A549 (cell line): ENCODE measurements around the gene TUBB6.

DNA sequence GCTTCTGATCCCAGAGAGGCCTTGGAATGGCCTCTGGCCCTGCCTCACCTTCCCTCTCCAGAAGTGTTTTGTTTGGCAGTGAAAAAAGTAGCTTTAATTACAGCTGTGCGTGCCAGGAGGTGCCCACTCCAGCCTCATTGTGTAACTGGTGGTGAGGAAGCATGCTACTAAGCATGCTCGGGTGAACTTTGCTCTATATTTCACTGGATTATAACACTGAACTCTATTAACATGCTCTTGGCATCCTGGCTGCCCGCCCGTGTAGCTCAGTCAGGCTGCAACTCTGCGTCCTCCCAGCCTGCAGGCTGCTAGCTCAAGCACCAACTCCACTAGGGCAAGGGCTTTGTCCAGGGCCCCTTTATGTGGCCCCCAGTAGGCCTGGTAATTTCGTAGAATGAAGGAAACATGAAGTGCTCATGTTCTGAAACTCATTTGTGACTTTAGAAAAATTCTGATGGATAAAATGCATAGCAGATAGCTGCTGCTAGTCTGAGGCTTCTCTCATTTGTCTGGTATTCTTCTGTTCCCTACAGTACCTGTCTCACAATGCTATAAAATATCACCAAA lies 34.4 kb downstream of the IMPA2 start:
- PRO-cap = no peak
CAGE:
- cytosol, long polyA plus RNA = no peak
- long polyA plus RNA = no peak
- nucleus, long polyA plus RNA = no peak

GRCh38 chr18:12288685-12289242 lies 19.3 kb upstream of the TUBB6 start:
- PRO-cap = no peak
CAGE:
- cytosol, long polyA plus RNA = no peak
- long polyA plus RNA = no peak
- nucleus, long polyA plus RNA = no peak

DNA sequence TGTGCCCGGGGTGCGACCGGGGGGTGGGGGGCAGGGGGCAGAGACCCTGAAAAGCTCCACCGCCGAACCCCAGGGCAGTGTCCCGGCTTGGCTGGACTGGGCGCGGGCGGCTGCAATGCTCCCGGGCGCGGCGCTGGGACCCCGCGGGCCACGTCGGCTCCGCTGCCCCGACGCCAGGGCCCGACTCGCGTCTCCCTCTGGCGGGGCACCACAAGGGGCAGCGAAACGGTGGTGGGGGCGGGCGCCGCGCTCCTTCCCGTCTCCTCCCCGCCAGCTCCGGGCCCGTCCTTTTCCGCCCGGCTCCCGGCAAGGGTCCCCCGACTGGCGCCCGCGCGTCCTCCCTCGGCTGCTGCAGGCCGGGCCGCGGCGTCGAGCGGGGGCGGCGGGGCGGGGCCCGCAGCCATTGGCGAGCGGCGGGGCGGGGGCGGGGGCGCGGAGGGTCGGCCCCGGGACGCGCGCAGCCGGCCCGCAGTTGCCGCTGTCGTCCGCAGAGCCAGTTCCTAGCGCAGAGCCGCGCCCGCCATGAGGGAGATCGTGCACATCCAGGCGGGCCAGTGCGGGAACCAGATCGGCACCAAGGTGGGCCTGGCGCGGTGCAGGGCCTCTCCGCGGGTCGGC lies at the start of gene TUBB6:
TUBB6 (plus strand) TSS at position 471 of the 618 bp plus-strand sequence.
- PRO-cap = no peak
CAGE:
- cytosol, long polyA plus RNA = start-site peak on the plus strand centred at position 489 of the sequence, 42 bp wide, 245 and 404 reads in 2 replicates
- long polyA plus RNA = no peak
- nucleus, long polyA plus RNA = start-site peak on the plus strand centred at position 490 of the sequence, 39 bp wide, 22 and 330 reads in 2 replicates

DNA sequence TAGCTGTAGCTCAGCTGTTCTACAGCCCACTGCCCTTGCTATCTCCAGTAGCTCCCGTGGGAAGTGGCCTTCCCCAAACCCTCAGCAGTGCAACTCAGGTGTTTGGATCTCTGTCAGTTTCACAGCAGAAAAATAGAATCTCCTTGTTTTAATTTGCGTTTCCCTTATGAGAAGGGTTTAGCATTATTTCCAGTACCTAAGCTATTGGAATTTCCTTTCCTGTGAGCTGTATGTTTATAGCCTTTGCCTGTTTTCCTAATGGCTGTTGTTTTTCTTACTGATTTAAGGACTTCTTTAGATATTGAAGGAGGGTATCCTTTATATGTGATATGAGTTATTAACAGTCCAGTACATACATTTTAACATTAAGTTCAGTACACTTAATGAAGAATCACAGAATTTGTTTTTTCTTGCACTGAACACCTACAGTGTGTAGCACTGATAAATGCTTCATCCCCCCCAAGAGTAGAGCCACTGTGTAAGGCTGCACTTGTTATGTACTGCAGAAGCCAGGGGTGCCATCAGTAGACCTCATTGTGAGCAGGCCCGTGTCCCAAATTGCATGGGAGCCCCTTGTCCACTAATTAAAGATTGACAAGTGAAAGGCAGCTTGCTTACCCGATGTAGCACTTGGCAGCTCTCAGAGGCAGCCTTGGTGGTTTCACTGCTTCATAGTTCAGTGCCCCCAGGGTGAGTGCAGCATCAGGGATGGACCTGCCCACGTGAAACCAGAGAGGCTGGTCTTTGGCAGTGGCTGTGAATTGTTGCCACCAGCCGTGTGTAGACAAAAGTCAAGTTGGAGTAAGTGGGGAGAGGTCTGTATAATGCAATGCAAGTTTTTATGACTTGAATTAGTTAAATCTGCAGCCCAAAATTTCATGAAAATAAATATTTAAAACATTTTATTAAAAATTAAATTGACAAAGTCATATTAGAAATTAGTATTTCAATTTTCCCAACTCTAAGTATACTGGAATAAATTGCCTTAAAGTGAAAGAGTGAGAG lies 13.1 kb downstream of the TUBB6 start:
- PRO-cap = no peak
CAGE:
- cytosol, long polyA plus RNA = no peak
- long polyA plus RNA = no peak
- nucleus, long polyA plus RNA = no peak

GRCh38 chr18:12377368-12378371 lies 643 bp upstream of the AFG3L2 start:
- PRO-cap = bidirectional peak, plus-strand start at chr18:12377636, minus-strand start at chr18:12377209
CAGE:
- cytosol, long polyA plus RNA = no peak
- long polyA plus RNA = no peak
- nucleus, long polyA plus RNA = no peak

- PRO-cap = no peak
CAGE:
- cytosol, long polyA plus RNA = no peak
- long polyA plus RNA = no peak
- nucleus, long polyA plus RNA = no peak
Measured at GRCh38 chr18:12420663-12421625, 13.2 kb downstream of the PRELID3A start.

- PRO-cap = no peak
CAGE:
- cytosol, long polyA plus RNA = no peak
- long polyA plus RNA = no peak
- nucleus, long polyA plus RNA = no peak
Measured at GRCh38 chr18:12546414-12547127, 111.3 kb downstream of the SPIRE1 start.

- PRO-cap = no peak
CAGE:
- cytosol, long polyA plus RNA = no peak
- long polyA plus RNA = no peak
- nucleus, long polyA plus RNA = no peak
Measured at GRCh38 chr18:12678947-12679530, 21.1 kb upstream of the SPIRE1 start.

- PRO-cap = no peak
CAGE:
- cytosol, long polyA plus RNA = no peak
- long polyA plus RNA = no peak
- nucleus, long polyA plus RNA = no peak
Measured at GRCh38 chr18:12880479-12881061, 3.5 kb downstream of the PTPN2 start.

DNA sequence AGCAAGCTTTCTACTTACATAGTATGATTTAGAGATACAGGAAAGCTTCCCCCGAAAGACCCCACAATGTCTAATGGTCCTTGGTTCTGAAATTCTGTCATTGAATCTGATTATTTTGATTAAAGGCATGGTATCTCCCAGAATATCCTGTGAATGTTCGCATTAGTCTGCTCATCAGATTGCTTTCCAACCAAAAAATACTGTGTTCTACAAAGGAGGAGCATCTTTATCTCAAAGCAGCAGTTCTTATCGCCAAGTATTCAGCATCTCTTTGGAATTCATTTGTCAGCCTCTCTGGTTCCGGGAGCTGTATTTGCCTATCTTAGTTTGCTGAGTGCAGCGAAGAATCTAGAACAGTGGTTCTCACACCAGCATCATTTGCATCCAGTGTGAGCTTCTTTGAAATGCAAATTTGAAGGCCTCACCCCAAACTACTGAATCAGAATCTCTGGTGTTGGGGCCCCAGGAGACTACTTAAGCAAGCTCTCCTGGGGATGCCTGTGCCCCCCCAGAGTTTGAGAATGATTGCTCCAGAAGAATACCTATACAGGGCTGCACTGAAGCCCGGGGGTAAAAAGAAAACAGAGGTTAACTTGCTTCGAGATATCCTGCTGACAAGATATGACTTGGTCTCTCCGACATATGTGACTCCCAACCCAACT lies 1.4 kb upstream of the PTPN2 start:
- PRO-cap = no peak
CAGE:
- cytosol, long polyA plus RNA = no peak
- long polyA plus RNA = no peak
- nucleus, long polyA plus RNA = no peak

- PRO-cap = no peak
CAGE:
- cytosol, long polyA plus RNA = no peak
- long polyA plus RNA = no peak
- nucleus, long polyA plus RNA = no peak
Measured at GRCh38 chr18:12896991-12897336, 12.9 kb upstream of the PTPN2 start.

- PRO-cap = no peak
CAGE:
- cytosol, long polyA plus RNA = no peak
- long polyA plus RNA = no peak
- nucleus, long polyA plus RNA = no peak
Measured at GRCh38 chr18:12985271-12985757, 5.8 kb upstream of the CEP192 start.

DNA sequence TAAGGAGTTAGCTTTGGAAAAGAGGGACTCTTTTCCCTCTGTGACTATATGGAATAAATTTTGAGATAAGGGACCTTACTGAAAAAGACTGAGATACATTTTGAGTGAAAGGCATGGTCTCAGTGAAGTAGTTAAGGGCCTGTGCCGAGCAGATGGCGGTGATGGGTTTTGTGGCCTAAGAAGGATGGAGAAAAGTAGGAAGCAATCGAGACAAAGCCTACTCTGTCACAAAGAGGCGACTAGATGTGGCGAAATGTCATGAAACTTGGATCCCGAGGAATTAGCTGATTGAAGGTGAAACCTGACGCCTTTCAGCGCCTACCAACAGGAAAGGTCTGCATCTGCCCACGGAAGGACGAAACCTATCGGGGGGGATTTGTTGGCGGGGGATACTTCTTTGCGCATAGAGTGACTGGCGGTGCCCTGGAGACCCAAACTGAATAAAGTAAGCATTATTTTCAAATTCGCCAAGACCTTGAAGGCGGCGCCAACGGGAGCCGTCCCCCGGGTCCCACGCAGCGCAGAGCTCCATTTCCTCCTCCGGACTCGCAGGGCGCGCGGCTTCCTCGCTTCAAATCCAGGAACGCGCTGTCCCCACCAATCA lies 462 bp upstream of the CEP192 start:
- PRO-cap = bidirectional peak, plus-strand start outside the sequence, minus-strand start at position 548 of the sequence
CAGE:
- cytosol, long polyA plus RNA = no peak
- long polyA plus RNA = no peak
- nucleus, long polyA plus RNA = no peak

DNA sequence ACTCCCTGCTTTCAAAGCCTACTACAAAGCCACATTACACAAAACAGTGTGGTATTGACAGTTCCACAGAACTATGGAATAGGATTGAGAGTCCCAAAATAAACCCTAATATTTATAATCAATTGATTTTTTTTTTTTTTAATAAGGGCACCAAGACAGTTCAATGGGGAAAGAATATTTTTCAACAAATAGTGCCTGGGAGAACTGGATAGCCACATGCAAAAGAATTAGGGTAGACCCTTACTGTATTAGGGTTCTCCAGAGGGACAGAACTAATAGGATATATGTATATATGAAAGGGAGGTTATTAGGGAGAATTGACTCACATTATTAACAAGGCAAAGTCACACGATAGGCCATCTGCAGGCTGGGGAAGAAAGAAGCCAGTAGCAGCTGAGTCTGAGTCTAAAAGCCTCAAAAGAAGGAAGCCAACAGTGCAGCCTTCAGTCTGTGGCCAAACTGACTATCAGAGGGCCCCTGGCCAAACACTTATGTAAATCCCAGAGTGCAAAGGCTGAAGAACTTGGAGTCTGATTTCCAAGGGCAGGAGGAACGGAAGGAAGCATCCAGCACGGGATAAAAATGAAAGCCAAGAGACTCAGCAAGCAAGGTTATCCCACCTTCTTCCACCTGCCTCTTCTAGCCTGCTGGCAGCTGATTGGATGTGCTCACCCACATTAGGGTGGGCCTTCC lies 108.1 kb upstream of the LDLRAD4 start:
- PRO-cap = no peak
CAGE:
- cytosol, long polyA plus RNA = no peak
- long polyA plus RNA = no peak
- nucleus, long polyA plus RNA = no peak

- PRO-cap = no peak
CAGE:
- cytosol, long polyA plus RNA = no peak
- long polyA plus RNA = no peak
- nucleus, long polyA plus RNA = no peak
Measured at GRCh38 chr18:13165542-13166439, 52.8 kb upstream of the LDLRAD4 start.

- PRO-cap = no peak
CAGE:
- cytosol, long polyA plus RNA = no peak
- long polyA plus RNA = no peak
- nucleus, long polyA plus RNA = no peak
Measured at GRCh38 chr18:13220446-13221072, 2.0 kb downstream of the LDLRAD4 start.

- PRO-cap = no peak
CAGE:
- cytosol, long polyA plus RNA = no peak
- long polyA plus RNA = no peak
- nucleus, long polyA plus RNA = no peak
Measured at GRCh38 chr18:13222416-13223326, 4.1 kb downstream of the LDLRAD4 start.

DNA sequence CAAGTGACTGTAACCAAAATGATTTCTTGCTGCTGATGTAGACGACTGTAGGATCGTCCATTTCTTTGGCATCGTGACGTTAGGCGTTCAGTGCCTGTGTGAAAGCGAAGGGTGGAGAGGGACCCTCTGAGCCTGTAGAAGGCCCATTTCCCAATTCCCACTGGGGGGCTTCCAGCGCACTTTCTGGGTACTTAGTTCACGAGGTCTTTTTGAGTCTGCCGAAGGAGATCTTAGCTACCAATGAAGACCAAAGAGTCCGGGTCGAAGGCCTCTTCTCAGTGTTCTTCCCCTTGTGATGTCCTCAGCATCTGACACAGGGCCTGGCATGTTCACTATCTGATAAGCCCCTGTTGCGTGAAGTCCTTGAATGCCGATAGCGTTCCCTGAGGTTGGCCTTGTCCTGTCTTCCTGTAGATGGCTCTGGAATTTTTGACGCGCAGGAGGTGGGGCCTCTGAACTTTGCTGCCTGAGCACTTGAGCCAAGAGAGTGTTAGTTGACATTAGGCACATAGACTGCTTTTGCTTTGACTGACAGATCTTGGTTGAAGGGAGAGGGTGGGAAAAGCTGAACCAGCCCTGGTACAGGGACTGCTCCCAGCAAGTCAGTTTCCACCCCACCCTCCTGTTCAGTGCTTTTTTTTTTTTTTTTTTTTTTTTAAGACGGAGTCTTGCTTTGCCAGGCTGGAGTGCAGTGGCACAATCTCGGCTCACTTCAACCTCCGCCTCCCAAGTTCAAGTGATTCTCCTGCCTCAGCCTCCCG lies 52.9 kb downstream of the LDLRAD4 start:
- PRO-cap = no peak
CAGE:
- cytosol, long polyA plus RNA = no peak
- long polyA plus RNA = no peak
- nucleus, long polyA plus RNA = no peak

DNA sequence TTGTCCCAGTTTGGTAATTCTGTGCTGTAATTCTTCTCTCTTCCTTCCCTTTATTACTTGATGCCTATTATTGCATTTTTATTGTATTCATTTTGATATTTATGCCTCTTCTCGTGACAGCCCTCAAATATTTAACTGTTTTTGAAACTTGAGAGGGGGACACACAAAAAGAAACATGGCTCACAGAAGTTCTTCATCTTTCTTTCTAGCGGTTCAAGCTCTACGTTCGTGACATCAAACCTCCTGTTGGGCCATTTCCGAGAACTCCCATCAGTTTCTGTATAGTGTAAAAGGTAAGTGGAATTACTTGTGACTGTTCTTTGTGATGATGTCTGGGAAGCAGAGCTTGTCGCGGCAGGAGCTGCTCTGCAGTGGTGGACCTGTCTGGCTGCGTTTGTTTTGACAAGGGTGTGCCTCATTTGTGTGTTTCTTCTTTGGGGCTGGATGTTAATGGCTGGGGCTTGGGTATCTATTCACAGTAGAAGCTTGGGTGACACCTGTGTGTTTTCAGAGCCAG lies 59.4 kb downstream of the LDLRAD4 start:
- PRO-cap = no peak
CAGE:
- cytosol, long polyA plus RNA = no peak
- long polyA plus RNA = no peak
- nucleus, long polyA plus RNA = no peak

GRCh38 chr18:13306272-13307132 lies 87.9 kb downstream of the LDLRAD4 start:
- PRO-cap = no peak
CAGE:
- cytosol, long polyA plus RNA = no peak
- long polyA plus RNA = no peak
- nucleus, long polyA plus RNA = no peak